ENCODE measurements around the genes AKAP4, BMP15, CENPVL2, SSX7 and HSD17B10.

DNA sequence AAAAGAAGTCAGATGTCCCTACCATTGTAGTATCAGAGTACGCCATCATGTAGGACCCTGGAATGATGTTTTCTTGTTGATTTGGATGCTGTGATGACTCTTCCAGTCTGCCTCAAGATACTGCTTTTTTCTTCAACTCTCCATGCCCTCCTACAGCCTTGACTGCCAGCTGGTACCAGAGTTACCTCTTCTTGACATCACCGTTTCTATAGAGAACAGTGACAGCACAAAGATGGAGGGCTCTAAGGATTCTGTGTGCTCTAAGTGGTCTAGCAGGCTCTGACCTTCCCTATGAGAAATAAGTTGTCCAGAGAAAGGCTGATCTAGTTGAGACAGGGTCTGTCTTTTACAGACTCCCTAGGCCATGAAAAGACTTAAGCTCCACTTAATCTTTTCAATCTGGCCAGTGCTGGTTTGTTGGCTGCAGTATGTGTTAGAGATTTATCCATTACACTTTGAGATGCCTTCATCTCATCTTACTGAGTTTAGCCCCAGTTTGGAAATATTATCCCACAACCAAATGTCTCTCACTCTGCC, at the start of gene AKAP4:
Gene AKAP4 (minus strand): TSS at position 167 of the 537 bp plus-strand sequence.
- RRBS = no CpG with 5 or more reads among the region's 2 CpGs

- RRBS = no CpG with 5 or more reads among the region's 1 CpG
Observed at GRCh38 chrX:50595023-50595449, 124.4 kb upstream of the DGKK start.

- RRBS = 90% methylated on average over 2 of the region's 7 CpGs
Observed at GRCh38 chrX:50910369-50910991, at the start of gene BMP15. BMP15 (plus strand) TSS chrX:50910735.

GRCh38 chrX:51682615-51683119, at the start of gene CENPVL2:
CENPVL2 (minus strand) TSS chrX:51682831.
- RRBS = no CpG with 5 or more reads among the region's 44 CpGs

DNA sequence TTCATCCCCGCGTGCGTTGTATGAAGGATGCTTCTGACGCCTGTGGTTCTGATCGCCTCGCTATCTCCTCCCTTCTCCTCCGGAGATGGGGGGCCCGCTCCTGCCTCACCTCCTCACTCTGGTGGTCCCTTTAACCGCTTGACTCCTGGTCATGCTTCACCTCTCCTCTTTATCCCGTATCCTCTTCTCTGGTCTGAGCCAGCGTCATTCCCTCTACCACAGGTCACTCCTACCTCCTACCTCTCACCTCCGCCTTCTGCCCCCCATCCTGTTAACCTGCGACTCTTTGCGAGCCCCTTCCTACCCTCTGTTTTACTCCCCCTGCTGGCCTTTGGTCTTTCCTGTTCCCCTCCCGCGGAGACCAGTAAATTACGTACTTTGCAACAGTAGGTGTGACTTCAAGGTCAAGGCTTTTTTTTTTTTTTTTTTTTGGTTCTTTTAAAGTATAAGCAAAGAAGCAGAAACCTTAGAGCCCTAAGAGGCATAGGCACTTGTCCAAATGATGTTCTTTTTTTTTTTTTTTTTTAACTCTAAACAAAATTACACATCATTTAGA, 60.1 kb downstream of the GSPT2 start:
- RRBS = no CpG with 5 or more reads among the region's 17 CpGs

GRCh38 chrX:51883684-51884294, 9.6 kb upstream of the MAGED1 start:
- RRBS = no CpG with 5 or more reads among the region's 2 CpGs

DNA sequence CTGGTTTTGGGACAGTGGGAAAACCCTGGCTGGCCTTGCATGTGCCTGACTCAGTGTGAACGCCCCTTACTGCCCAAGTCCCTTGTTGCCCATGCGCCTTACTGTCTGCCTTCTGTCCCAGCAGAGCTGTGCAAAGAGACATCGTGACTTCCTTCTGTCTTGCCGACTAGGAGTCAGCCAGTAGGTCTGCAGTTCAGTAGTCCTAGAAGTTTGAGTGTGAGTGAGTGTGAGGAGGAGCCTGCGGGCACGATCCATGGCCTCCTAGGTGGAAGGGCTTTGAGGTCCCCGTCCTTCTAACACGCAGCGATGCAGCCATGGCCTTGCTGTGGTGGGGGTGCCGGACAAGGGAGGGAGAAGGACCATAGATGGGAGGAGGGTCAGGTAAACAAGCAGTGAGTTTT, 372 bp upstream of the XAGE2 start:
- RRBS = no CpG with 5 or more reads among the region's 10 CpGs

GRCh38 chrX:52654871-52655219, at the start of gene SSX7:
SSX7 (minus strand) TSS chrX:52654900.
- RRBS = no CpG with 5 or more reads among the region's 8 CpGs

DNA sequence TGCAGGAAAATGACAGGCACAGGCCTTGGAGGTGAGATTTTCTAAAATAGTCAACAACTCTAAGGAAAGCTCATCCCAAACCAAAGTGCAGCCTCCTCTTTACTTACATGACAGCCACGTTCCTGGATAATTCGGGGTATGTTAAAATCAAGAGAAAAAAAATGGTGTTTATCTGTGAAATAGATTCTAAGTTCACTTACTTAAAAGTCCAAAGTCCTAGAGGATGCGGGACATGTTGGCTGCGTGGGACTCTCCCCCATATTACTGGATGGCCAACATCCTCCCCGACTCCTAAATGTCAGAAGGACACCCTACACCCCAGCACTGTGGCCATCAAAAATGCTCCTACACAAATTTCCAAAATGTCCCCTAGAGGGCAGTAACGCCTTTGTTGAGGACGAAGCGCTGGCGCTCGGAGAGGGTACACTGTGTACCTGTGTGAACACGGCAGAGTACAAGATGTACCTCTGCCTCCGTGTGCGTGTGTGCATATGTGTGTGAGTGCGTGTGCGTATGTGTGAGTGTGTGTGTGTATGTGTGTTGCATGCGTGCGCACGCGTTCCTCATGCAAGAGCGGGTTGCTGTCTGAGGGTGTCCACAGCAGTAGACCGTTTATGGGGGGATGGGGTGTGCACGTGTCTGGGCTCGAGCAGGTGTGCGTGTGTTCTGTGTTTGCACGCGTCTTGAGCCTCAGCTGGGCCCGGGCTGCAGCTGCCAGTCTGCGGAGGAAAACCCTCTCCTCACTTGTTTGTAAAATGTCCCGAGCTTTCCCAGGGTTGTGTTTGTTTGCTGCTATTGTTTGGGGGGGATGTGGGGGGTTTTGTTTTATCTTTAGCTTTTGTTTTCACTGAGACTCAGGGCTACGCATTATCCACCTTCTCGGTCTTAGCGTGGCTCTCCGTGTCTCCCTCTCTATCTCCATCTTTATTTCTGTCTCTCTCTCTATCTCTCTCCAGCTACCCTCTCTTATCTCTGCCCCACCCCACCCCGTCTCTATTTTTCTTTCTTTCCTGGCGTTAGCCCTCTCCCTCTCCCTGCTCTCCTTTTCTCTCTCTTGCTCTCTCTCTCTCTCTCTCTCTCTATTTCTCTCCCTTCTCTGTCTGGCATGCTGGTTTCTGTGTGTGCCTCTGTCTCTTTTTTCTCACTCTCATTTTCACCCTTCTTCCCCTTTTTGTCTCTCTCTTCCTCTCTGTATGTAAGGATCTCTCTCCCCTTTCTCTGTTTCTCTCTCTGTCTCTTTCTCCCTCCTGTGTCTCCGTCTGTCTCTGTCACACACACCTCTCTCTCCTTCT, 10.4 kb upstream of the TSPYL2 start:
- RRBS = no CpG with 5 or more reads among the region's 36 CpGs

- RRBS = no CpG with 5 or more reads among the region's 14 CpGs
Observed at GRCh38 chrX:53080604-53081396, 1.4 kb upstream of the TSPYL2 start.

DNA sequence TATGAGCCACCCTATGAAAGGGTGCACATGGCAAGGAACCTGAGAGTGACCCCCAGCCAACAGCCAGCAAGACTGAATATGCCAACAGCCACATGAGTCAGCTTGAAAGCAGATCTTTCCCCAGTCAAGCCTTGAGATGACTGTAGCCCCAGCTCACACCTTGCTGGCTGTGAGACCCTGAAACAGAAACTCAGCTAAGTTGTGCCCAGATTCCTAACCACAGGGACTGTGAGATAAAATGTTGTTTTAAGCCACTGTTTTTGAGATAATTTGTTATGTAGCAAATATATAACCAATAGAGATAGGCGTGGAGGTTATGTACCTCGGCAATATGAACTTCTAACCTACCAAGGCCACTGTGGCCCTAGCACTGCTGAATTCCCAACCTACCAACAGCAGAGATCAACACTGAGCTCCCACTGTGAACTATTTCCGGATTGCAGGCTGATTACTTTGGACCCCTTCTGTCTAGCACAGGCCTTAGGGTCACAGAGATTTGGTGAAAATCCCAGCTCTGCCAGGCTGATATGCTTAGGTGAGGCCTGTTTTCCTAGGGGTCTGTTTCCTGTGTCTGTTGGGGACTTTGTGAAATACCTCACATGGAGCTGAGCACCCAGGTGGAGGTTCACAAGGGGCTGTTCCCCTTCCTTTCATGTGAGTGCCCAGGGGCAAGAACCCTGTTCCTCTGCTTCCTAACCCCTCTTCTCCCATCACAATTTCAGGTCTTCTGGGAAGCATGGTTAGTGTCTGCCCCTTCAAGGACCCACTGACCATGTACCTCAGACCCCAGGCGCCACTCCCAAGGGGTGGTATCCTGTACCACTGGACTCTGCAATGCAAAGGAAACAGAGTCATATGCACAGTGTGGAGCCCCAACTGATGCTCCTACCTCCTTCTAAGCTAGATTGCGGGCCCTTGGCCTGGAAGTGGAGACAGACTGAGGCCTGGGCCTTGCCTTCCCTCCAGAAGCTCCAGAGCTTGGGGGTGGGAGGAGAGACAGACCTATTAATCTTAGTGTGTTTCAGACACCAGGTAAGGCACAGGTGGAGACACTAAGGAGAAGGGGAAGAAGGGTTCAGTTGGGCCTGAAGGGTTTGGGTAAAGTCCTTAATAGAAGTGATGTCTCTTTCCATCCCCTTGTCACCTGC, 35.8 kb downstream of the KDM5C start:
- RRBS = no CpG with 5 or more reads among the region's 5 CpGs

- RRBS = no CpG with 5 or more reads among the region's 4 CpGs
Observed at GRCh38 chrX:53190973-53191461, 34.0 kb downstream of the KDM5C start.

DNA sequence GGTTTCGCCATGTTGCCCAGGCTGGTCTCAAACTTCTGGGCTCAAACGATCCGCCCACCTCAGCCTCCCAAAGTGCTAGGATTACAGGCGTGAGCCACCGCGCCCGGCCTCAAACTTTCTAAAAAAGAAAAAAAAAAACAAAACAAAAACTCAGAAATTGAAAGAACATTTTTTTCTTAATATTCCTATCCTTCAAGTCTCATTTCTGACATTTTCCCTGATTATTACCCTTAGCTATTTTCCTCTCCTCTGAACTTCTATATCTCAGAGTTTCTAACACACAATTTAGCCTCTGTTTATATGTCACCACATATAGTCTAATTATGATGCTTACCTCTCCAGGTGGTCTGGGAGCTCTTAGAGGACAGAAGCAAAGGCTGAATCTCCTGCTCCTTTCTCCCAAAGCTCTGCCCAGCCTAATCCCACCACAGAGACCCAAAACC, 10.8 kb downstream of the KDM5C start:
- RRBS = no CpG with 5 or more reads among the region's 7 CpGs

DNA sequence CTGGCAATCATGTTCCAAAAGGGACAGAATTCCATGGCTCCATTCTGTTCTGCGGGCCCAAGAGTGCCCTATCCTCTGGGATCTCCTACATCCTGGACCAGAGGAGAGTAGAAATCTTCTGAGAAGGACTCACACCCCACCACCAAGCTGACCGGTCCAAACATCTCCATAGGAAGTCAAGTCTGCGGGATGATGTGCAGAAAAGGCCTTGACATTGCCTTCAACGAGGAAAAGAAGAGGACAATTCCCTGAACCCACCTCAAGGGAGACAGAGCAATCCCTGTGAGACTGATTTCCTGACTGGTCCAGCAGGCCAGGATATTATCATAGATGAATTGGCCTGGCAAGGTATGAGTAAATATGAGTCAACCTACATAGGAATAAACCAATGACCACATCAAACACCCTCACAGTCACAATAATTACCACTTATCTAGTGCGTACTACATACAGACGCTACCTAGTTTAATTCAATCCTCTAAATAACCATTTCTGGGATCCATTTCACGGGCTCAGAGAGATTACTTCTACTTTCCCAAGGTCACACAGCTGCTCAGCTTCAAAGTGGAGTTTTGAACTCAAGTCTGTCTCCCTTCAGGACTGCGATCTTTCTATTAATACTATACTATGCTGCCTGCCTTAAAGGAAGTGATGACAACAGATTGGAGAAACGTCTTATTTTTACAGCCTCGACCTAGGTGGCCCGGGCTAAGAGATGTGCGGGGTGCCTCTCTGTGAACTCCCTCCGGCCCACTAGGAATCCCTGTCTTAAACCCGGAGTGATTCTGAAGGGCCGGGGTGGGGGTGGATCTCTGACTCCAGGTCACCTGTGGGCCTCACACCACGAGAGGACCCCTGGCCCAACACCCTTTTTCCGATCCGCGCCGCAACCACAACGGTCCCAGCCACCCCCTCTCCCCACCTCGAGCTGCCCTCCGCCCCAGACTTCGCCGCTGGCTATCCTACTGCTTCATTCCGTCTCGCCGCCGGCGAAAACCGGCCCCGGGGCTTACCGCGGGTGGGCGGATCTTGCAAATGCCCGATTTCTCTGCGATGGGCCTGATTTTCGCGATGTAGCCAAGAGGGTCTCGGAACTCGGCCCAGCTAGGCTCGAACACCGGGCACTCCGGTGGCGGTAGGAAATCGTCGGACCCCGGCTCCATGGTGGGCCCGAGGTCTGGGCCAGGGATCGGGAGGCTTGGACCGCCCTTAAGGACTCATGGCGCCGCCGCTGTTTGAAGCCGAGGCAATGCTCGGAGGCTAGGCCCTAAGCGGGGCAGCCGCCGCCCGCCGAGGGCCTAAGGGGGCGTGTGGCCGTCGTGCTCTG, 817 bp downstream of the KDM5C start:
- RRBS = no CpG with 5 or more reads among the region's 64 CpGs

GRCh38 chrX:53233491-53234042, 8.6 kb upstream of the KDM5C start:
- RRBS = no CpG with 5 or more reads among the region's 15 CpGs

DNA sequence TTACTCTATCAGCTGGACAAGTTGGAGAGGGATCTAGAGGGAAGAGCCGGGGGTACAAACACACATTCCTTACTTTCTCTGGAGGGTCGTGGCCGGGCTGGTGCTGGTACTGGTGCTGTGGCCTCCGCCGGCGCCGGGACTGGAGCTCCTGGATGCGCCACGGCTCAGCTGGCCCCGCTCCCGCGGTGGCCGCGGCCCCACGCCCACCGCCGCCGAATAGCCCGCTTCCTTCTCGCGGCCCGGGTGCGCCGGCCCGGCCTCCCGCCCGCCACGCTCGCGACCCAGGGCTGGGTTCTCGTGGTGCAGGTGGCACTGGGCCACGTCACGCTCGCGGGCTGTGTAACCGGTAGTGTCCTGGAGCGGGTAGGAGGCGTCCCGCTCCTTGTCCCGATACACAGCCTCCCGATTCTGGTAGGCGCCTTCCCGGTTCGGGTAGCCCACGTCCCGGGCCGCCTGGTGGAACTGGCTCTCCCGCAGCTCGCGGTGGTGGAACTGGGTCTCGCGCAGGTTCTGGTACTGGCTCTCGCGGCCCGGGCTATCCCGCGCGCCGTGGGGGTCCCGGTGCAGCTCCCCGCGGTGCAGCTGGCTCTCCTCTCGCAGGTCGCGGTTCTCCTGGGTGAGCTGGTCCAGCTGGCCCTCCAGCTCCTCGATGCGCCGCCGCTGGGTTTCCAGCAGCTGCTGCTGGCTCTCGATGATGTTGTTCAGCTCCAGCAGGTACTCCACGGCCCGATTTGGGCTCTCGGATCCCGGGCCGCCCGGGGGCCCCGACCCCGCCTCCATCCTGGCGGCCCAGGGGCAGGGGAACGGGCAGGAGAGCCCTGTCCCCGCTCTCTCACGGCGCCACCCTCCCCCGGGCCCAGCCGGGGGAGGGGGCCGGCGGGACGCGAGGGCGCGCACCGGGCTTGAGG, 552 bp downstream of the IQSEC2 start:
- RRBS = 2% methylated on average over 20 of the region's 92 CpGs

GRCh38 chrX:53434049-53434949, at the start of gene HSD17B10:
HSD17B10 (minus strand) TSS chrX:53434370.
- RRBS = under 1% methylated on average over 11 of the region's 51 CpGs

GRCh38 chrX:53559115-53559772, 125.1 kb upstream of the HSD17B10 start:
- RRBS = no CpG with 5 or more reads among the region's 9 CpGs

- RRBS = no CpG with 5 or more reads among the region's 7 CpGs
Observed at GRCh38 chrX:53573574-53574080, 112.9 kb downstream of the HUWE1 start.

GRCh38 chrX:53590781-53591239, 95.7 kb downstream of the HUWE1 start:
- RRBS = no CpG with 5 or more reads among the region's 2 CpGs

Measured in skeletal muscle cell (primary cell).